ENCODE data around the genes GPR173, ITIH6 and FAM104B.

DNA sequence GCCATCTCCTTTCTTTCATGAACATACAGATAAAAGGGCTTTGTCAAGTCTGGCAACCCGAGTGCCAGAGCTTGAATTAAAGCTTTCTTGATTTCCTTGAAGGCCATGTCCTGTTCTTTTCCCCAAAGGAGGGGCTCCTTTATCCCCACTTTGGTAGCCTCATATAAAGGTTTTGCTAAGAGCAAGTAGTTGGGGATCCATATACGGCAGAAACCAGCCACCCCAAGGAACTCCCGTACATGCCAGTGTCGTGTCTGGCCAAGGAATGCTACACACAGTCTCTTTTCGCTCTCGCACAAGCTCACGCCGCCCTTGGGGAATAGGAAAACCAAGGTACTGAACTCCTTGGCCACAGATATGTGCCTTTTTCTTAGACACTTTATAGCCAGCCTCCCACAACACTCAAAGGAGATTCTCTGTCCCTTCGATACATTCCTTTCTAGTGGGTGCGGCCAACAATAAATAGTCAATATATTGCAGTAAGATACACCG is 57.5 kb upstream of the XAGE1B start:
- RRBS, 2 experiments: no CpG with 5 or more reads among the region's 11 CpGs

DNA sequence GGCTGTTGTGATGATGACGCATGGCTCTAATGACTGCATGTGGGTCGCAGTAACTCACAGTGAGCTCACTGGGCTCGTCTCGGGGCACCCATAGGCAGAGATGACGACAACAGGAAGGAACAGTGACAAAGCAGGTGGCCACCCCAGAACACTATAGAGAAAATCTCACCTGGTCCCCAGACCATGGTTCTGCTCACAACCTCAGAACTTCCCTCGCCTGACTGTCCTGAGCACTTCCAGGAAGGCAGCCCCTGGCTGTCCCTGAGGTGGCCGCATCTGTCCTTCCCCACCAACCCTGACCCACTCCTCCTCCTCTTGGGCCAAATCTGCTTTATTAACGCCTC is 30.8 kb upstream of the FAM156A start:
- RRBS, 2 experiments: no CpG with 5 or more reads among the region's 8 CpGs

DNA sequence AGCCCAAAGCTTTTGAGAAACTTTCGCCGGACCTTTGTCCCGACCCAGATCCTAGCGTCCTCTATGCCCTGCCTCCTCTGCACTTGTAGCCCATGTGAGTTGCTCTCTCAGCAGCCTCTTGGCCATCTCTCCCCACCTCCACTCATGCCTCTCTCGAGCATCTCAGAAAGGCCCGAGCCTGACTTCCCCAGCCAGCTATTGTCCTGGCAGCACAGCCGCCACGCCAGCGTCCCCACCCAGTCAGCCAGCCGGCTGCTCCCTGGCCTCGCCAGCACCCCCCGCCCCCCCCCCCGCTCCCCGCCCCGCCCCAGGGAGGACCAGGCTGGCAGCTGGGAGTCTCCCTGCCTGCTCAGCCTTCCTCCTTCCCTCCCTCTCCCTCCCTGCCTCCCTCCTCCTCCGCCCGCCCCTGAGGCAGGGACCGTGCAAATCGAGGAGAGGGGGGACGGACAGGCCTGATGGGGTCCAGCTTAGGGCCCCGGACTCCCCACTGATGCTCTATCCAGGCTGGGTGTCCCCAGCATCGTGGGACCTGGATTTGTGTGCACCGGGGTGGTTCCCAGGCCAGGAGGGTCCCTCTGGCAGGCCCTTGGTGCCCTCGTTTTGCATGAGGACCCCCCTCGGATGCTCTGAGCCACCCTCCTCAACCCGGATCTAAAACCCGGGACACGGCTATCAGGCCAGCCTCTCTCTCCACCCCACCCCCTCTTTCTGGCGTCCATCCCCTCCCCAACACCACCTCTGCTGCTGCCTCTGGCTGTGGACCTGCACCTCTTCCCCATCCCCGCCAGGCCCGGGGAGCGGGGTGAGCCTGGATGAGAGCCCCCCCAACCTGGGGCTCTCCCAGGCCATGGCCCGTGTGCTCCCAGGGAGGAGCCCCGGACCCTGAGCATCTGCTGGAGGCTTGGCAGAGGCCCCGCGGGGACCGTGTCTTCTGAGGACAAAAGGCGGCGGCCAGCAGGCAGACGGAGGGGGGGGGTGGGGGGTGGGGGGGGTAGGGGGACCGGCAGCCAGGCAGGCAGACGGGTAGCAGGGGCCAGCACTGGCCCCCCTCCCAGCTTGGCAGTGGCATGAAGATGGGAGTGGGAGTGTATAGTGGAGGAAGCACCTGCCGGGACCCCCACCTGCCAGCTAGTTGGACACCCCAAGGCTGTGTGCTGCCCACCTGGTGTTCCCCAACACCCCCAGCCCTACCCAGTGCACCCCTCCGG is at the start of gene GPR173:
Gene GPR173 (plus strand): TSS at position 698 of the 1,208 bp plus-strand sequence.
- RRBS, 2 experiments: 7 to 8% methylated on average over 13 of the region's 44 CpGs

- RRBS, 2 experiments: no CpG with 5 or more reads among the region's 7 CpGs
These were observed 4.3 kb downstream of the TSPYL2 start for GRCh38 chrX:53086423-53086975.

- RRBS, 2 experiments: under 1 to 2% methylated on average over 8 of the region's 17 CpGs
These were observed 841 bp upstream of the KANTR start for GRCh38 chrX:53093072-53093529.

GRCh38 chrX:53225328-53225811 is 363 bp upstream of the KDM5C start:
- RRBS, 2 experiments: 1 to 6% methylated on average over 7 of the region's 25 CpGs

DNA sequence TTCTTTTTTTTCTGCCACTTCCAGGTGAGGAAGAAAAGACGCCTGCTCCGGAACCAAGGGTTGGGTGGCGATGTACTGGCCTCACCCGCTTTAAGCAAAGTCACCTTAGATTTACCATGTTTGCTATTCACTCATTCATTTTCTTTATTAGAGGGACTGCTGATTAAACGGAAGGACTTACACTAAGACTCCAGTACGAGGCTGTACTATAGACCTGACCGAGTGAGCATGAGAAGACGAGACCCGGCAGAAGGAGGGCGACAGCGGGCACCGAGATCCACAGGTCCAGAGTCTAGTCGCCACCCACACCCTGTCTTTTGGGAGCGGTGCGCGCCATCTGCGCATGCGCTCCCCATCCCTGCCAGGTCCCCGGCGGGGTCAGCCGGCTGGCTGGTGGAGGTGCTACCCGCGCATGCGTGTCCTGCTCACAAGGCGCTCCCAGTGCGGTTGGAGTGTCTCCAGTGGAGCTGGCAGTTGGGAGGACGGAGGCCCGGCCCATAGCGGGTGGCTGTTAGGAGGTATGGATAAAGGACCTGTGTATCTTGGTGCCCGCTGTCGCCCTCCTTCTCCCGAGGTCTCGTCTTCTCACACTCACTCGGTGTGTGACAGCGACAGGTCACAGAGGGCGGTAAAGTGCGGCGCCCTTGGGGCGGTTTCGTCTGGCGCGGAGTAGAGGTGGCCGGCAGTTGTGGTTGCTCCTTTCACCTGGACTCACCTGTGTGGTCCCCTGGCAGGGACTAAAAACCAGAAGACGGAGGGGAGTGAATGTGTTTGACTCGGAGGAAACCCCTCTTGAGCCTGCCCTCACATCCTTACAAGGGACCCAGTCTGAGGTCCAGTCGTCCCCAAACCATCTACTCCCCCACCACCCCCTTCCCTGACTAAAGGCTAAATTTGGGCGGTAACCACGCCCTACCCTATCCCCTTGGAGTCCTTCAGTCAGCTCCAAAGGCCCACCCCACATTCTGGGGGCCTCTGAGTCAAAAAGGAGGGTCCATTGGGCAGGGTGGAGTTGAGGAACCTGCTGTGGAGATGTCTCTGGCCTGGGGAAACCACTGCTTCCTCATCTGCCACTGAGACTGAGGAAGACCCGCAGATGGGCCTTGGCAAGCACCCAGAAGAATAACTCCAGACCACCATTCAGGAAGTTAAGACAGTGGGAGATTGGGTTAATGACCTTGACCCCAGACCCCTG is 7.6 kb upstream of the HSD17B10 start:
- RRBS, 2 experiments: under 1% methylated on average over 6 of the region's 49 CpGs; no CpG with 5 or more reads in 1 of the 2 experiments

DNA sequence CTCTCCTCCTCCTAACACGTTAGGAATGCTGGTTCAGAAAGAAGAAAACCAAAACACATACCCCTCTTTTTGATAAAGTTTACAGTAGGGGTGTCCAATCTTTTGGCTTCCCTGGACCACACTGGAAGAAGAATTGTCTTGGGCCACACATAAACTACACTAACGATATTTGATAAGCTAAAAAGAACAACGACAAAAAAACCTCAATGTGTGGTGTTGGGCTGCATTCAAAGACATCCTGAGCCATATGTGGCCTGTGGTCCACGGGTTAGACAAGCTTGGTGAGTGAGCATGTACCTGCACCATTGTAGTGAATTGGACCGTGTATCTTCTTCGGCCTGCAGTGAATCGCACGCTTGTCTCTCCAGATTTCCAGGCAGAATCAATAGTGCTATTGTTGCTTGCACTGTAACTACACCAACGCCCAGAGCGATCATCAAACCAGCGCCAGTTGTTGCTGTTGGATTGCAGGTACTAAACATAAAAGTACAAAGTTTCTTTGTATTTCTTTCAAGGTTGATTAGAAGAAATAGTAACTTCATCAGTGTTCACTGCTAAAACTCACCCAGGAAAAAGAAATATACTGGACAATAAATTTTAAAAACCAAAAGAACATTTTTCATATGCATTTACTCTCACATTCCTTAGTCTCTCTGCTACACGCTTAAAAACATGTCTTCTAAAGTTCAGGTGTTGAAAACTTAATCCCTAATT is 101.6 kb downstream of the HUWE1 start:
- RRBS, 2 experiments: no CpG with 5 or more reads among the region's 12 CpGs

- RRBS, 2 experiments: no CpG with 5 or more reads among the region's 2 CpGs
These were observed 111.2 kb upstream of the FAM120C start for GRCh38 chrX:54294285-54294657.

DNA sequence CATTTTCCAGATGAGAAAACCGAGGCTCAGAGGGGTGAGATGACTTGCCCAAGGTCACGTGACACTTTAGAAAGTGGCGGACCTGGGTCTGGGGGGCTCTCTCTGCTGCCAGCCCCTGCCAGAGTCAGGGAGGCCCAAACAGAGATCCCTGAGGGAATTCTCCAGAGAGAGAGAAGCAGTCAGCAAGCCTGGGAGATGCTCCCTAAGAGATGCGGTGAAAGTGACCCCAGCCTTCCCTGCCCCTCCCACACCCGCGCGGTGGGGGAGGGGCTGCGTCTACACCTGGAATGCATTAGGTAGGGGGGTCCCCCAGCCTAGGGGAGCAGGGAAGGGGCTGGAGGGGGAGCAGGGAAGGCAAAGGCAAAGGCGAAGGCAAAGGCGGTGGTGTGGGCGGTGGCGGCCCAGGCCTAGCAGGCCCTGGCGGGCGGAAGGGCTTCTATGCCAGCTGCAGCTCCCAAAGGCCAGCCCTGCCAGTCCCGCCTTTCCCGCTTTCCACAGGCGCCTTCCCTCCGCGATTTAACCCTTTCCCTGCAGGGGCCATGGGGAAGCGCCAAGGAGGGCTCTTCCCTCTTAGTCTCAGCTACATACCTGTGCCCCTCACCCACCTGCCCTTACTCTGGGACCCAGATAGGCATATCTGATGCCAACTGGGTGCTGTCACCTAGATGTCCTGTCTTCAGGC is 12.9 kb downstream of the FGD1 start:
- RRBS, 2 experiments: no CpG with 5 or more reads among the region's 20 CpGs

DNA sequence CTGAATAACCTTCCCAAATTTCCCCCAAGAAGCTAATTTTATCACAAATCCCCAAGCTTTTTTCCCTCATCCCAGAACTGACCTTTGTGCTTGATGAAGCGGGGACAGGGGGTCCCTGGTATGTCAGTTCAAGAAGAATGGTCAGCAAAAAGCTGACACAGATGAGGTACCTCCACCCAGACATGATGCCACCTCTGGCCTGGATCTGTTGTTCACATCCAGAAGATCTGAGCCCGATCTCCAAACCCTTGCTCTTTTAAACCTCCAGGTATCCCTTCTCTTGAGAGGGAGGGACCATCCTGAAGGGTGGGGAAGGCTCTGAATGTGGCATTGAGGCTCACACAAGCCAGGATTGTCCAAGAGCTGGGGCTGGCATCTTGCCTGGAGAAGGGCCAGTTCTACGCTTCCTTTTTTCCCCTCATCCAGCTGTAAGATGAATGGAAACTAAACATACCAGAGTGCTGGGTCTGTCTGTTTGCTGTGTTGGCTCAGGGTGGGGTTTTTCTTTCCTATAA is at the start of gene ITIH6:
Gene ITIH6 (minus strand): TSS at position 229 of the 515 bp plus-strand sequence.
- RRBS, 2 experiments: no CpG with 5 or more reads among the region's 3 CpGs

- RRBS, 2 experiments: under 1% methylated on average over 7 to 14 of the region's 63 CpGs
These were observed at the start of gene FAM104B for GRCh38 chrX:55160569-55161531. TSS of gene FAM104B (minus strand) at chrX:55161185.

GRCh38 chrX:55327124-55327621 is 62.5 kb upstream of the PAGE3 start:
- RRBS, 2 experiments: no CpG with 5 or more reads among the region's 7 CpGs

- RRBS, 2 experiments: no CpG with 5 or more reads among the region's 5 CpGs
These were observed 3.5 kb downstream of the RRAGB start for GRCh38 chrX:55720812-55721604.

GRCh38 chrX:56803320-56804016 is 74.4 kb downstream of the NBDY start:
- RRBS, 2 experiments: no CpG with 5 or more reads among the region's 16 CpGs

DNA sequence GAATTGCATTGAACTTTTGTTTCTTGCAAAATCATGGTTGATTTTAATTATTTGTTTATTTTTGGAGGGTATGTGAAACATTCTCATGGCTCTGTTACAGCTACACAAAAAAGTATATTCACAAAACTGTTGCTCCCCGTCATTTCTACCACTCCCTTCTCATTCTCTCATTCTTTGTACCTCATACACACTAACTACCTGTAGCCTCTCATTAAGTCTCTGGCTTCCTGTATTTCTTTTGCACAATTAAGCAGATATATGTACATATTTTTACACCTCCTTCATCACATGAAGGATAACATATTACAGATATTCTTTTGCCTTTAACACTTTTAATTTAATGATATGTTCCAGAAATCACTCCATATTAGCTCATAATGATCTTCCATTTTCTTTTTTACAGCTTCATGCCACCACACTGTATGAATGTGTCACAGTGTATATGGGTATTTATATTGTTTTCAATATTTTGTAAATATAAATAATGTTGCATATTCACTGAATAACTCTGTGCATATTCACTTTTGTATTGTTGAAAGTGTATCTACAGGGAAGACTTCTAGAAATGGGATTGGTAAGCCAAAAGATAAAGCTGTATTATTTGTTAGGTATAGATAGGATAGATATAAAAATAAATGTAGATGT is 204.6 kb upstream of the SPIN4 start:
- RRBS, 2 experiments: no CpG with 5 or more reads among the region's 1 CpG

GRCh38 chrX:63657705-63658188 is 127.3 kb downstream of the ARHGEF9 start:
- RRBS, 2 experiments: no CpG with 5 or more reads among the region's 6 CpGs

DNA sequence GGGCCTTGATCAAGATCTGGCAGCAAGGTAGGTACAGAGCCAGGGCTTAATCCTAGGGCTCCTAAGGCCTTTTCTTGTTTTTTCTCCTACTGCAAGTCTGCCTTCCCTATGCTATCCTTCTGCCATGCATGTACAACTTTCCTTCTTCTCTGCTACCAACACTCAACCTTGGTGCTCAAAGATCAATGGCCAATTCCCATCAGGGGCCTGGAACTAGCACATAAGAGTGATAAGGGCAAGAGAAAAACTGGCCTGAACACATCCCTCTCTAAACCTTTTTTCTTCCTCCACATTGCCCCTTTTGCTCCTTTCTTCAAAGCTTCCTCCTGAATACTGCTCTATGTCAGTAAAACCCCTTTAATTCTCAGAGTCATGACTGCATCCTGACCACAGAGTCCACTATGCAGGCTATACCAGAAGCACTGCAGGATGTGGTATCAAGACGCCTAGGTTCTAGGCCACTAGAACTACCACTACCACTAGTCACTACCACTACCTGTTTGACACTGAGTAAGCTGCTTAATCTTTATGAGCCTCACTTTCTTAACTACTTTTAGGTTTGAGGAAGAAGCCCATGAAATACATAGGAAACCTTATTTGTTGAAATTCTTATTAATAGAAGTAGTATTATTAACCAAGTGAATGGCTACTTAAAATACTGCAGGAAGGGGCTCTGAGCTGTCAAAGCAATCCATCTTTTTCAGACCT is 38.8 kb downstream of the ARHGEF9 start:
- RRBS, 2 experiments: no CpG with 5 or more reads among the region's 1 CpG

DNA sequence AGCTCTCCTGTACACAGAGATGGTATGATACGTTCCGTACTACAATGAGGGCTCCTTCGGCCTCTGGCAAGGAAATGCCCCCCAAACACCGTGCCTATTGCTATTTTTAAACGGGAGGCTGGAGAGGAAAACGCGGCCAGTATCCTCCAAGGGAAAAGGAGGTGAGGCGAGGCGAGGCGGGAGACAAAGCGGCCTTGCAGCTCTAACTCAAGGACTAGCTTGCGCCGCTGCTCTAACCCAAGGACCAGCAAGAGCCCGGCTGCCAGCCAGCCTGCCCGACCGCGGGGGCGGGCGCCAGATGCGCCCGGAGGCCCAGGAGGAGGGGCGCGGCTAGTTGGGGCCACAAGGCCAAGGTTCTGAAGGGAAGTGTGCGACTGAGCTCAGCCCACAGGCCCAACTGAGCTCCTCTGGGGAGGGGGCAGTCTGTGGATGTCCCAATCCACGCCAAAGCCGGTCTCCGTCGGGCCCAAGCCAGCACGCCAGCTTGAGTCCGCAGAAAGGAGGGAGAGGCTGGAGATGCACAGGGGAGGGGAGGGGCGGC is 861 bp downstream of the AMER1 start:
- RRBS, 2 experiments: 2% methylated on average over 13 of the region's 31 CpGs

DNA sequence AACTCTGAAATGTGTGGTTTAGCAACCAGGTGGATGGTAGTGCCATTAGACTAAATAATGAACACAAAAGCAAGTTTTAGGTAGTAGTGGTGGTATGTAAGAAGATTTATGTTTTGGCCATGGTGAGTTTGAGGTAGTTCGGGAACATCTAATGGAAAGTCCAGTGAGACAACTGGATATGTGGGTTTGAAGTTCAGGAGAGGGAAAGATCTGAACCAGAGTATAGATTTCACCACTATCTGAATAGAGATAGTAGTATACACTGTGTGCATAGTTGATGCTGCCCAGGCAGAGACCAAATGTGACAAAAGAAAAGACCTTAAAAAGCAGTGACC is 56.4 kb downstream of the MTMR8 start:
- RRBS, 2 experiments: no CpG with 5 or more reads among the region's 1 CpG

Measured in NT2/D1 (cell line).